HTR-8/SVneo (cell line): Measurements from ENCODE around the gene MRPL54.

DNA sequence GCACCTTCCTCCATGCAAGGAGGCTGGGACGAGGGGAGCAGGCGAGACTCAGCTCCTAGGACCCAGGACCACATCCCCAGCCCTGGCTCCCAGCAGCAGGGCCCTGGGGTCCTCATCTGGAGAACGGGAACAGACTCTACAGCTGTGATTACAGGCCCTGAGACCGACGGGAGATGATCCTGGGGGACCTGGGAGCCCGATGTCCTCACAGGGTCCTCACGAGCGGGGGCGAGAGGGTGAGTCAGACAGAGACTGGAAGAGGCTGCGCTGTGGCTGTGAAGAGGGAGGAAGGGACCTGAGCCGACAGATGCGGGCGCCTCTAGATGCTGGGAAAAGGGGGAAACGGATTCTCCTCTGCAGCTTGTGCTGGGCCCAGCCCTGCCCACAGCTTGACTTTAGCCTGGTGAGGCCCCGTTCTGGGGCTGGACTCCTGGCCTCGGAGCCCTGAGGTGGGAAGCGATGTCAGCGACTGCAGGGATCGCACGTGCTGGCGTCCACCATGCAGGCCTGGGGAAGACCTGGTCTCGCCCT, 32.0 kb downstream of the PIP5K1C start:
- RRBS = no CpG with 5 or more reads among the region's 22 CpGs

GRCh38 chr19:3743541-3744171, 17.8 kb downstream of the APBA3 start:
- RRBS = no CpG with 5 or more reads among the region's 10 CpGs

DNA sequence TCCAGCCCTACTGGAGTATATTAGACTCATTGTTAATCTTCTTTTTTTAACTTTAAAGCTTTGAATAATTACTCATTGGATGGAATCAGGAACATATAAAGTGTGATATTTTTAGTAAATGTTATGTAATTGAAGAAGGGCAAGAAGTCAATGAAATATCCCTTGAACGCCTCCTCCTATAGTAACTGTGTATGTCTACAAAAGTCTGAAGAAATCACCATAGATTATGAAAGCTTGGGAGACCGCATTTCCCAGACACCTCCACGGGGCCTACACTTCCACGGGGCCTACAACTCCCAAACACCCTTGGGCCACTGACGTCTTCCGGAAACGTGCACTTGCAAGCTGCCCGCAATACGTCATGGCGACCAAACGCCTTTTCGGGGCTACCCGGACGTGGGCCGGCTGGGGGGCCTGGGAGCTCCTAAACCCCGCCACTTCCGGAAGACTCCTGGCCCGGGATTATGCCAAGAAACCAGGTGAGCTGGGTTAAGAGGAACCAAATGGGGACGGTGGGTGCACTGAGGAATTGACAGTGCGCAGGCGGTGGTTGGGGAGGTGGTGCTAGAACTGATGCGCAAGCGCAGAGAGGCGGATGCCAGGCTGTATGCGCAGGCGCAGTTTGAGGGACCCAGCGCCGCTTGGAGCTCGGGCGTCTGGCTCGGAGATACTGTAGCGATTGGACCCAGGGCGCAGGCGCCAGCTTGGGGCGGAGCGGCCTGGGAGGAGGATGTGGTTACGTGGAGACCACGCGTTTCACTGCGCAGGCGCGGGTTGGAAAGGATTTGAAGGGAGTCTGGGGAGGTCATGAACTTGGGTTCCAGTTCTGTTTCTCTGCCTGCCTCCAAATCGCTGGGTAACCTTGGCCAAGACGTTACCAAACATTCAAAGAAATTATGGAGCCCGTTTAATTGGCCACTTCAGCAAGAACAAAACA, at the start of gene MRPL54:
TSS of gene MRPL54 (plus strand) at position 343 of the 937 bp plus-strand sequence.
- RRBS = 2% methylated on average over 10 of the region's 45 CpGs

GRCh38 chr19:3959375-3960220, 11.3 kb downstream of the DAPK3 start:
- RRBS = 96% methylated on average over 4 of the region's 61 CpGs

DNA sequence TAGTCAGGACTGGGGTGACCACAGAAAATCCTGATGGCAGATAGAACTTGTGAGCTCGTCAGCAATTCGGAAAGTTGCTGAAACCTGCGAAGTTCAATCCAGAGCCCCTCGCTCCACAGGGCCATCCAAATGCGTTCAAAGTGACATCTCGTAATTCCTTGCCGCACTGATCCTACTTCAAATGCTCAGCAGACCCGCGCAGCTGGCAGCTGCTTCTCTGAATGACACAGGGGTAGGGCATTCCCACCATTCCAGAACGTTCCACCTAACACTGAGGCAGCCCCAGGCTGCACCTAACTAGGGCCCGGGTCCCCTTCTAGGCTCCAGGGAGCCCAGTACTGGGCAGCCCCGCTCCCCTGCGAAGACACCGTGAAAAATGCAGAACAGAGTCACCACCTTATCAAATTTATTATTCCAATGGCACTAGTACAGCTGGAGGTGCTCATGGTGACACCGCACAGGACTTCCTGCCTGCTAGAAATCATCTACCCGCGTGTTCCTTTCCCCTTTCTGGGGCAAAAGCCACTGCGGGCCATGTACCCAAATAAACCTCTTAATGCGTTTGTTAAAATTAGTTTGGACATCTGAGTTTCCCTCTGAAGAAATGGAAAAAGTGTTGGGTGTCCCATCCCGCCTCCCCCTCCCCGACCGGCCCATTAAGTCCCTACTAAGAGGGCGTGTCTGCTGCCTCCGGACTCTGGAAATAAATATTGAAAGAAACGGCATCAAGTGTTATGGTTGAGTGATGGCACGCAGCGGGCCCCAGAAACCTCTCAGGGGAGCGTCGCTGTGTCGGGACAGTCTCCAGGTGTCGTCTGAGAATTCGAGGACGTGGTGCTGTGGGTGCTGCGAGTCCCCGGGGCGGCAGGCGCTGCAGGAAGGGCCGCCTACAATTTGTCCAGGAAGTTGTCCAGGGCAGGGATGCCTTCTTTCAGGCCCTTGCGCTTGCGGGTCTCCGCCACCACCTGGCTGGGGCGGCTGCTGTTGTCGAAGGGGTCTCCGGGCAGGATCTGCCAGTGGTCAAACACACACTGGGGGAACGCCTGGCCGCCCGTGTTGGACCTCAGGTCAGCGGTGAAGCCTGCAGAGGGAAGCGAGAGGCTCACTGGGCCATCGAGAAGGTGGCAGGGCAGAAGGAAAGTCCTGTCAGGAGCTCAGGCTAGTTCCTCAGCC, 5.2 kb upstream of the DAPK3 start:
- RRBS = no CpG with 5 or more reads among the region's 50 CpGs

DNA sequence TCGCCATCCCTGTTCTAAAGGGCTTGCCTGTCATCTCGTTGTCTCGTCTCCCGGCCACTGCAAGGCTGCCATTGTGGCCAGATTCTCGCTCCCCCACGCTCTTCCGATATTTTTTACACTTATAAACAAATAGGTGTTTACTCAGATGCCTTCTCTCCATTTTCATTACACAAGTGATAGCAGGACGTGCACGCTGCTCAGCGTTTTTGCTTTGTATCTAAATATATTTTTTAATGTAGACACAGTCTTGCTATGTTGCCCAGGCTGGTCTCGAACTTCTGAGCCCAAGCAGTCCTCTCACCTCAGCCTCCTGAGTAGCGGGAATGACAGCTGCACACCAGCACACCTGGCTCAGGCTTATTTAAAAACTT, 12.9 kb downstream of the PIAS4 start:
- RRBS = no CpG with 5 or more reads among the region's 12 CpGs

DNA sequence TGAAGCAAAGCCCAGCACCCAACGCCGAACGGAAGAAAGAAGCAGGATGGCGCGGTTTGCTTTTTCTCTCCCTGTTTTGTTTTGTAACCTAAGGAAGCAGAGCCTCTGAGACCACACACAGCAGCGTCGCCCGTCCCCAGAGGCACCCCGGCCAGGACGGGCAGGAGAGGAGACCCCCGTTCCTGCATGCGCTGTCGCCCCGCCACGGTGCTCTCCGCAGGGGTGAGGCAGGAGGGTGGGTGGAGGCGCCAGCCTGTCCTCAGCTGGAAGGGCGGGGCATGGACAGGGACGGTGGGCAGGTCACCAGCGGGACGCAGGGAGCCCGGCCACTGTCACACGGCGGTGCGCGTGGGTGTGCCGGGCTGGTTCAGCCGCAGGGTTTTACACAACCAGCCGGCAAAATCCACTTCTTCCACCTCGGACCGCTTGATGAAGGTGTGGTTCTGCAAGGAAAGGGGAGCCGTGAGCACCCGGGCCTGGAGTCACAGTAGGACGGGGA, 23.6 kb upstream of the ZBTB7A start:
- RRBS = 92% methylated on average over 5 of the region's 34 CpGs

- RRBS = no CpG with 5 or more reads among the region's 11 CpGs
These were observed 20.6 kb upstream of the EBI3 start for GRCh38 chr19:4208535-4209233.

DNA sequence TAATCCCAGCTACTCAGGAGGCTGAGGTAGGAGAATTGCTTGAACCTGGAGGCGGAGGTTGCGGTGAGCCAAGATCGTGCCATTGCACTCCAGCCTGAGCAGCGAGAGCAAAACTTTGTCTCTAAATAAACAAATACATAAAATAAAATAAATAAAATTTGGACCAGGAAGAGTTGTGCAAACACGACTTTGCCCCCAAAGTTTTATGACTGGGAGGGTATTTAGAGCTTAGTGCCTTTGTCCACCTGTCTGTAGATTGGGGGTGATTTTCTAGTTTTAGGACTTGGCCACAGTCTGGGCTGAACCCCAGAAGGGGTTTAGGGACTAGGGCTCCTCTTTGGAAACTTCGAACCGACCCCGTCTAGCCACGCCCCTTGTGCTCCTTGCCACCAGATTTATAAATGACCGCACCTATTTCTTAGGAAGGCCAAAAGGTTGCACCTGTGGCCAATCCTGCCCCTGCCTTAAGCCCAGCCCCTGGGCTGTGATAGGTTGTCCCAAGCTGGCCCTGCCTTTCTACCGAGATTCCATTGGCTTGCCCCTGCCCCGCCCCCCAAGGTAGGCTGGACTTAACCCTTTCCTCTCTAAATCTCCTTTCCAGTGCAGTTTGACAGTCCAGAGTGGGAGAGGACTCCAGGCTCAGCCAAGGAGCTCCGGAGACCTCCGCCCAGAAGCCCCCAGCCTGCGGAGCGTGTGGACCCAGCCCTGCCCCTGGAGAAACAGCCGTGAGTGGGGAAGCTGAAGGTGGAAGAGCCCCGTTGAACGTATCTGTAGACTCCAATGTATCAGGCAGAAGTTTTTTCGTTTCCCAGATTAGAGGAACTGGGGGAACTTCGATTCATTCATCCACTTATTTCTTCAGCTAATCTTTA, 5.3 kb downstream of the SHD start:
- RRBS = no CpG with 5 or more reads among the region's 21 CpGs

DNA sequence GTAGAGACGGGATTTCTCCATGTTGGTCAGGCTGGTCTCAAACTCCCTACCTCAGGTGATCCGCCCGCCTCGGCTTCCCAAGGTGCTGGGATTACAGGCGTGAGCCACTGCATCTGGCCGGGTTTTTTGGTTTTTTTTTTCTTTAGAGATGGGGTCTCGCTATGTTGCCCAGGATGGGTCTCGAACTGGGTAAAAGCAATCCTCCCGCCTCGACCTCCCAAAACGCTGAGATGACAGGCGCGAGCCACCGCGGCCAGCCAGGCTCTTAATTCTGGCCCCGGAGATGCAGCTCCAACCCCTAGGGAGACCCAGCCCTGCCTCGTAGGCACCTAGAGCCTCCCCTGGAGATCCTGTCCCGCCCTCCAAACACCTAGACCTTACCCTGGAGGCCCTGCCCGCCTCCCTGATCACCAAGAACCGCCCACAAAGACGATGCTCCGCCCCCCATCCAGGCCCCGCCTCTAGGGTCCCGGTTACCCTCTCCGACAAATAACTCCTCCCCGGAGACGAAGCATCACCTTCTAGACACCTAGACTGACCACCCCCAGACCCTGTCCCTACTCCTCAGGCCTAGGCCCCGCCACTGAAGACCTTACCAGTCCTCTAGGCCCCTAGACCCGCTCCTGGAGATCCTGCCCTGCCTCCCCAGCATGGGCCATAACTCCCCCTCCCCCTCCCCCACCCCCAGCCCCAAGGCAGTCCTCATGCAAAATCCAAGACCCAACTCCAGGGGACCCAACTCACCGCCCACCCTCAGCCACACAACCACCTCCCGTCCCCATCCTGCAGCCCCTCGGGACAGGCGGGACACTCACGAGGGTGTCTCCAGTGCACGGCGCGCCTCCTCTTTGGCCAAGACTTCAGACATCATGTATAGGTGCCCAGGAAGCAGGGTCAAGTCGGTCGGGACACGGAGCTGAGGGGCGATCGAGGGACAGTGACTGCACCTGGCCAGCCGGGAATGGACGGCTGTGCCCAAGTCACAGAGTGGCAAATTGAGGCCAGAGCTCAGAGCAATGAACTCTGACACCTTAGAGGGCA, 9.2 kb downstream of the STAP2 start:
- RRBS = no CpG with 5 or more reads among the region's 44 CpGs

DNA sequence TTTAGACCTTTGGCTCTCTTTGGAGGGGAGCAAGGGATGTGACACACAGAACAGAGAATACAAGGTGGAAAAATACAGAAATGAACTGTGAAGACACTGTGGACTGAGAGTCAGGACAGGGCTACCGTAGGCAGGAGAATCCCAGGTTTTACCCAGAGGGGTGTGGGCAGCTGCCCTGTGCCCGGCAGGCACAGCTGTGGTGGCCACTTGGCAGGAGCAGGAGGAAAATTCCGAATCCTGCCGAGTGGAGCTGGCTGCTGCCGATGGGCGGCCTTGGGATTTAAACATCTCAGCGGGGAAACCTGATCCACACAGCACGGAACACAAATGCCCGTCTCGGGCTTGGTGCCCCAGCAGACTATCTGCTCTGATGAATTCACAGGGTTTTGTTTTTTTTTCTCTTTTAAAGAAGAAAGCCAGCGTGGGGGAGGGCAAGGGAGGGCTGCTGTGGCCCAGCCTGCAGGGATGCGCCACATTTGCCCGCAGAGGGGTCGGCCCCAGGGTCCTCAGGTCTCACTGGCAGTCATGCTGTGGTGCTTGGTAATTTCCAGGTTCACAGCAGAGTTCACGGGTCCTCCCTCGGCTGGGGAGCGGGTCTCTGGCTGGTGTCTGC, 27.9 kb downstream of the MPND start:
- RRBS = no CpG with 5 or more reads among the region's 17 CpGs

DNA sequence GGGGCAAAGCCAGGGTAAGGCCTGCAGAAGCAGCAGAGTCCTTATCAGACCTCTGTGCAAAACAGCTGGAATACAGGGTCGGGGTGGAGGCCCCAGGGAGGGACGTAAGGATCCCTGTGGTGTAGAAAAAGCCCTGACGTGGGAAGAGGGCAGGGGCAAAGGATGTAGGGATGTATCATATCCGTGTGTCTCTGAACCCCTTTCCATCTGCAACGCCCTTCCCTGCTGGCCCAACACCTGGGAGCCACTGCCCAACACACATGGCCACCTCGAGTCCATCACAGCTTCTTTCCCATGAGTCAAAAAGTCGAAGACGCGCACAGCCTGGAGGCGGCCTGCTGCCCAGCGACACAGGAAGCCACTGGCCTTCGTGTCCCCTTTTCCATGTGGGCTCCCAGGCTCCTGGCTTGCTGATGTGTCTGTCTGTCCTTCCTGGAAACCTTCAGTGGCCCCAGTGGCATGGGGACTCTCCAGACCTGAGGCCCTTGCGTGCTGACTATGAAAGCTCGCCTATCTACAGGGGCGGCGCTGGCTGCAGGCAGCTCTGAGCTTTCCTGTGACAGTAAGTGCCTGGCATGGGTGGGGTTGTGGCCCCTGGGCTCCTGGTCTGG, 27.8 kb downstream of the SH3GL1 start:
- RRBS = no CpG with 5 or more reads among the region's 16 CpGs

GRCh38 chr19:4433094-4433703, 24.4 kb downstream of the UBXN6 start:
- RRBS = 99% methylated on average over 6 of the region's 29 CpGs

DNA sequence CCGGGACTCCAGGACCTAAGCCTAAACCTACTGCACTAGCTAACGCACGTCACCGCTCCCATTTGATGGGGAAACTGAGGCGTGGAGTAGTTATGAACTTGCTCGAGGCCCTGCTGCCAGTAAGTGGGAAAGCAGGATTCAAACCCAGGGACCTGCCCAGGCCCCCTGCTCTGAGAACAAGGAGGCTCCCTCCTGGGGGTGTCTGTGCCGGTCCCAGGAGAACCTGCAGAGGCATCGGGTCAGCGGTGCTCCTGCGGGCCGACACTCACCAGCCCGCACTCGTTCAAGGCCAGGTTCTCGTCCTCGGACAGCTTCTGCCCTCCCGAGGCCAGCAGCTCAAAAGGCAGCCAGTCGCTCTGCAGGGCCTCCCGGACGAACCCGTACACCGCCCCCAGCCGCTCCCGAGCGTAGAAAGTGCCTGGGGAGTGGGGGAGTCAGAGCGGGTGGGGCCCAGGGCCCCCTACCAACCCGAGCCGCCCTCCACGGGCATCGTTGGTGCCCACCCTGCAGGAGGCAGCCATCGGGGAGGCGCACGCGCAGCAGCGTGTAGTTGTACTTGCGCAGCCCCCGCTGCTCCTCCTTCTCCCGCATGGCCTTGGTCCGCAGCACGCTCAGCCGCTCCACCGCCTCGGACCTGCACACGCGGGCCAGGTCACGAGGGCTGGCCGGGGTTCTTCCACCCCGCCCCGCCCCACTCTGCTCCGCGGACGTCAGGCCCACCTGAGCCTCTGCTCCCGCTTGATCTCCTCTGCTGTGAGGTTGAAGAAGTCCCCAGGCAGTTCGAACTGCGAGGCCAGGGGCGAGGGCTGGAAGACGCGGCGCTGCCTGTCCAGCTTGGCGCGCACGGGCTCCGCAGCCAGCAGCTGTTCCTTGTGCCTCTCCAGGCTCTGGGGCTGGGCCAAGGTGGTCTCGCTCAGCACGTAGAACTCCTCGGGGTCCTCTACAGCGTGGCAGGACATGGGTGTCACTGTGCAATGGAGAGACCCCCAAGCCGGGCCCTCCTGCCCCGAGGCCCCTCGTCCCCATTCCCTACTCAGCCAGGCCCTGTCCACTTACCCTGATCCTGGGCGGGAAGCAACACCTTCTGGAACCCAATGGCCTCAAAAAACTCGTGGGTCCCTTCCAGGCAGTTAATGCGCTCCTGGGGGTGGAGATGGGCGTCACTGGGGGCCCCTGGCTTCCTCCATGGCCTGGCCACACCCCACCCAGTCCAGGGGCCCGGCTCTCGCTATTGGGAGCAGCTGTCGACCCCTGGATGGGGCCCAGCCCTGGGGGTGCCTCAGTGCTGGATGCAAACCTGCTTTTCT, 11.4 kb downstream of the UBXN6 start:
- RRBS = 100% methylated on average over 1 of the region's 76 CpGs

- RRBS = 93% methylated on average over 4 of the region's 26 CpGs
These were observed 8.3 kb downstream of the UBXN6 start for GRCh38 chr19:4449026-4449918.

GRCh38 chr19:4541397-4542021, 1.7 kb upstream of the LRG1 start:
- RRBS = no CpG with 5 or more reads among the region's 17 CpGs

- RRBS = 6% methylated on average over 38 of the region's 76 CpGs
These were observed 24.7 kb upstream of the SEMA6B start for GRCh38 chr19:4583758-4584948.

DNA sequence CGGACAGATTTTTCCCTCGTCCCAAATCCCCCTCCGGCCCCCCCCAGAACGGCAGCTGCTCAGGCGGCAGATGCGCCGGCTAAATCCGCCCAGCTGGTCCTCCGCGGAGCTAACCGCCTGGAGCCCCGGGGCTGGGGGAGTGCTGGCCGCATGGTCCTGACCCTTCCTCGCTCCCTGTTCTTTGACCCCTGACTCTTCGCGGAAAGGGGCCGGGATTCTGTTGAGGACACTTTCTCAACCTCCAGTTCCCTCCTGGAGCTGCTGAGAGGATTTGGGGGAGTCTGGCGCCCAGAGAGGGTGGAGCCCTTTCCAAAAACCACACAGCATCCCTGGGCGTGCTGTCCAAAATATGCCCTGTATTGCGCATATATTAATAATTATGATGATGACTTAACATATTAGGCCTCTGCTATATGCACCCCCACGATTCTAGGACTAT, 25.5 kb upstream of the SEMA6B start:
- RRBS = 16% methylated on average over 16 of the region's 21 CpGs

GRCh38 chr19:4694924-4696027, 25.1 kb upstream of the MYDGF start:
- RRBS = no CpG with 5 or more reads among the region's 25 CpGs

DNA sequence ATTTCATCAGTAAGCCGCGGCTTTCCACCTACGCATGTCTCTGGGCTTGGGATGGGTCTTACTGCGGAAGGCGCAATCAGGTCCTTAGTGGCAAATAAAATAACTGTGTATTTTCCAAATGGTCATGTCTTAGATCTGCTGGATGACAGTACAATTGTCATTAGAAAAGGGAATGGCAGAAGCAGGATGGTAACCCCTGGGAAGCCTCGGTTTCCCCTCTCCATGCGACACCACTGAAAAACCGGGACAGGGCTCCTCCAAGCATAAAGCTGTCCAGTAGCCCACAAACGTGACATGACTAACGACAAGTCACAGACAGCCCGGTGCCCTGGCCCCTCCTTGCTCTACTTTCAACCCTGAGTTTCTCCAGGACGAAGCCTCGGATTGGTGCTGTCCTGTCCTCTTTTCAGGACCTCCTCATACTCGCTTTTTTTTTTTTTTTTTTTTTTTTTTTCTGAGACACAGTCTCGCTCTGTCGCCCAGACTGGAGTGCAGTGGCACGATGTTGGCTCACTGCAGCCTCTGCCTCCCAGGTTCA, 16.4 kb downstream of the DPP9 start:
- RRBS = 94% methylated on average over 4 of the region's 17 CpGs